Measurements from ENCODE around the genes PRKCA and PSMD12.

GRCh38 chr17:64500430-64501240 lies 3.8 kb upstream of the POLG2 start:
- PRO-cap = no peak
- RAMPAGE, long total RNA, 2 experiments = no peak in any of the 2 experiments

GRCh38 chr17:64619949-64620792 lies 41.9 kb downstream of the SMURF2 start:
- PRO-cap = no peak
- RAMPAGE, long total RNA, 2 experiments = no peak in any of the 2 experiments

DNA sequence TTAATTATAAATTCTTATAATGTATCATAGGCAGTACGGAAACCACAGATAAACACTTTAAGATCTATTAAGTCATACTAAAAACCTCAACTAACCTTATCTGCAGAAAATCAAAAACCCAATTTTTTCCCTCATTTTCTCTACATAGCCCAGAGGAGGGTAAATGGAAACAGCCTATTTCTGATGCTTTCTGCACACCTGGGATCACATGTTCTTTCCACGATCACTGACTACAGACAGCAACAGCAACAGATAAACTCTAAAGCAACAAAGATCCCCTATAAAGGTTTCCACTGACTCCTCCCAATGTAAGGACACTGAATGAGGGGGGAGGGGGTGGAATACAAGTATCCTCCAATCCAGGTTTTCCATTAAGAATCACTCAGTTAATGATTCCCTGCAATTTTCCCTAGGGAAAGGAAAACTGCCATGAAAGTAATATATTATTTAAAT lies 2.0 kb downstream of the SMURF2 start:
- PRO-cap = no peak
- RAMPAGE, long total RNA, 2 experiments = no peak in any of the 2 experiments

- PRO-cap = unidirectional peak, plus-strand start at chr17:64661124
- RAMPAGE, long total RNA, 2 experiments = no peak in any of the 2 experiments
Observed at GRCh38 chr17:64660657-64661758, 1.1 kb downstream of the SMURF2 start.

DNA sequence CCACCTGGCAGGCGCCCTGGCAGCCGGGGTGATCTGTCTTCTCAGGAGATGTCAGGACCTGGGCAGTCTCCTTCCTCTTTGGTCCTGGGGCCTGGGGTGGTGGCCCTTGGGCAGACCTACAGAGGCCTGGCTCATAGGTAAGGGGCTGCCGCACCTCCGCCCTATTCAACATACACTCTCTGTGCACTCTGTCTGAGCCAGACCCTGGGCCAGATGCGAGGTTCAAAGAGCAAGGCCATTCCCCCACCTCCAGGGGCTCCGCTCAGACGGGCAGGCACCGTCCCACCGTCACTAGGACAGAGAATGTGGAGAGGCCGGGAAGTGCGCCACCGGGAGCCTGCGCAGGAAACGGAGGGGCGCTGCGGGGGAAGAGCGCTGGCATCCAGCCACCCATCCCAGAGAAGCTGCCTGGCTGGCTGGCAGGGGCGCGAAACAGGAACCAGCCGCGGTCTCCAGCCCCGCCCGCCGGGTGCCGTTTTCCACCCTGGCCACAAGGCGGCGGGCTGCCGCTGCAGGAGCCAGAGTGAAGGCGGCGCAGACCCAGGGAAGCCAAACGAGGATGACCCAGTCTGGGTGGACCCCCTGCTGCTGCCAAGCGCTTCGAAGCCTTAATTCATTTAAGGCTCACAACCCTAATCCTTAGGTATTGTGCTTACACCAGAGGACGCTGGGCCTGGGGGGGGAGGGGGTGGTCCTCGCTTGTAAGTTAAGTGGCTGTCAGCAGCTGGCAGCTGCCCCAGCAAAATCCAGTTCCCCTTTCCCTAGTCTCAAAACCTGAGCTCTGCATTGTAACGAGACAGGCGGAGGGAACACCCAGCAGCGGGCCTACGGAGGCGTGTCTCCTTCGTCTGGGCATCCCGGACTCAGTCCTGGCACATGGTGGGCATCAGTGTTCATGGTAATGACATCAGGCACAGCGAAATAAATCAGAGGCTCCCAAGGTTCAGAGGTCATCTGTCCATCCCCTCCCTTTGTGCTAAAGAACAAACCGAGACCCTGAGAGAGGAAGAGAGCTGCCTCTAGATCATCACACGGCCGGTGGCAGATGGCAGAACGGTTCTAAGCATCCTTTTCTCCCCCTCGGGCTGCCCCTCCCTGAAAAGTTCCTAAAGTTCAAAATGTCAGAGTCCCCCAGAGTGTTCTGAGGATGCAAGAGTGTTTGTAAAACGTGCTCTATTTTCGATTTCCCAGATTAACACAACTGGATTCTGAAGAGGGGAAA lies 114.8 kb upstream of the SMURF2 start:
- PRO-cap = bidirectional peak, plus-strand start at position 521 of the sequence, minus-strand start at position 293 of the sequence; unidirectional peak, plus-strand start at position 786 of the sequence
- RAMPAGE, long total RNA, 2 experiments = no peak in any of the 2 experiments

DNA sequence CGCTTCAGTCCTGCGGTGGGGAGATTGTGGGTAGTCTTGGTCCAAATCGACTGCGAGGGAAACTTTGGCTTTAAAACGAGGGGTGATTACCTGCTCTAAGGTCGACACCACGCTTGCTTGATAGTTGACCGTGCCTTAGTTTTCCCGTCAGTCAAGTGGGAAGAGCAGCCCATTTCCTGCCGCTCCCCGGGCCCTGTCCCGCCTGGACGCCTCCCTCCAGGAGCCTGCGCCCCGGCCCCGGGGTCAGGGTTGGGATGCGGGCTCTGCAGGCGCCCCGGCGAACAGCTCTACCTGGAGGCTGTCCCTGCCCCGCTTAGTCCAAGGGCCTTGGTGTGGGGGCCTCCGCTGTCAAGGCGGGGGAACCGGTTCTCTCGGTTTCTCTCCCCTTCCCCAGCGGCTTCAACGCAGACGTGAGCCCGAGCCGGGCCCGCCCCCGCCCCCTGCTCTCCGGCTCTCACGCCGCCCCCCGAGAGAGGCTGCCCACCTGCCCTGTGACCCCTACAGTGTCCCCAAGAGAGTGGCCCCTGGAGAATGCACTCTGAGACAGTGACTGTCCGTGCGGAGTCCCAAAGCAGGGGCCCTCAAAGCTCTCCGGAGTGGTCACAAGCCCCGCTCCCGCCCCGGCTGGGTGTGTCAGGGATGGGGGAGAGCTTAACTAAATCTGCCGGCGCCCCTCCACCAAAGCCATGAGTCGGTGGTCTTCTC lies 117.4 kb upstream of the SMURF2 start:
- PRO-cap = no peak
- RAMPAGE, long total RNA, 2 experiments = no peak in any of the 2 experiments

GRCh38 chr17:64789870-64790579 lies 127.9 kb upstream of the SMURF2 start:
- PRO-cap = no peak
- RAMPAGE, long total RNA, 2 experiments = no peak in any of the 2 experiments

DNA sequence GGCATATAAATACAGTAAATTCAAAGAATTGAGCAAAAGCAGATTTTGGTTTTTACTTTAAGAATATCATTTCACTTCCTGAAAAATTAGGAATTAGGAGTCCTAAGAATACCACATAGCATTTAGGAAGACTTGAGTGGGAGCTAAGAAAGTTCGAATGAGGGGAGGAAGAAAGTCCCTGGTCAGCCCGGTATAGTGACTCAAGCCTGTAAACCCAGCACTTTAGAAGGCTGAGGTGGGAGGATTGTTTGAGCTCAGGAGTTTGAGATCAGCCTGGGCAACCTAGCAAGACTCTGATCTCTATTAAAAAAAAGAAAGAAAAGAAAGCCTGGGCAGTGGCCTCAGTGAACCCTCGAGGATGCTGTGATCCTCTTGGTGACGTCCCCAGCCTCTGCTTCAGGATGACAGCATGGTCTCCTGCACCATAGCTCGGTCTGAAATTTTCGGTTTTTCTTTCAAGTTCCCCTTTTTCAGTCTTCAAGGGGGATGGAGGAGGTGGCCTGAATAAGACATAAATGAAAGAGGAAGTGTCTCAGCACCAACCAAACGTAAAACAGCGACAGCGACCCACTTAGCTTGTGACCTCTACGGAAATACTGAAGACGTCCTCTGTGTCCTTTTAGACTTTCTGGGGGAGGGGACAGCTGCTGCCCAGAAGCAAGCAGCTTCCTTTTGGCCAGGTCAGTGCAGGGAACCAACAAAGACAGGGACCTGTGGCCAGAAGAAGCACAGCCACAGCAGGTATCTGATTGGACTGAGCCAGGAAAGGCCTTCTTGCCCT lies 66.5 kb upstream of the LRRC37A3 start:
- PRO-cap = bidirectional peak, plus-strand start at position 622 of the sequence, minus-strand start at position 302 of the sequence
- RAMPAGE, long total RNA, 2 experiments = no peak in any of the 2 experiments

DNA sequence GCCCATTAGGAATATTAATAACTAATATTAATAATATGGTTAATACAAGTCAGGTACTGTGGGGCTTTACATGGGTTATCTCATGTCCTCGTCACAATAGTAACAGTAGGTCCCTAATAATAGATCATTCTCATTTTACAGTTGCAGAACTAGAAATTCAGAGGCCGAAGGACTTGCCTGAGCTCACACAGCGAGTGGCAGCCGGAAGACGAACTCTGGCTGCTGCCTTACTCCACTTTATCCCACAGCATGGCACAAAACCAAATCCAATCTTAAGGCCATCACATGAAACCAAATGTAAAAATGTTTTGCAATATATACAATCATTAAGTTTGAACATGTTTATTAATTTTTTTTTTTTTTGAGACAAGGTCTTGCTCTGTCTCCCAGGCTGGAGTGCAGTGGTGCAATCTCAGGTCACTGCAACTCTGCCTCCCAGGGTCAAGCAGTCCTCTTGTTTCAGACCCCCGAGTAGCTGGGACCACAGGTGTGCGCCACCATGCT lies 13.5 kb downstream of the GNA13 start:
- PRO-cap = no peak
- RAMPAGE, long total RNA, 2 experiments = no peak in any of the 2 experiments

GRCh38 chr17:65455913-65456448 lies 105.5 kb downstream of the AXIN2 start:
- PRO-cap = bidirectional peak, plus-strand start at chr17:65456256, minus-strand start at chr17:65456045
- RAMPAGE, long total RNA, 2 experiments = no peak in any of the 2 experiments

DNA sequence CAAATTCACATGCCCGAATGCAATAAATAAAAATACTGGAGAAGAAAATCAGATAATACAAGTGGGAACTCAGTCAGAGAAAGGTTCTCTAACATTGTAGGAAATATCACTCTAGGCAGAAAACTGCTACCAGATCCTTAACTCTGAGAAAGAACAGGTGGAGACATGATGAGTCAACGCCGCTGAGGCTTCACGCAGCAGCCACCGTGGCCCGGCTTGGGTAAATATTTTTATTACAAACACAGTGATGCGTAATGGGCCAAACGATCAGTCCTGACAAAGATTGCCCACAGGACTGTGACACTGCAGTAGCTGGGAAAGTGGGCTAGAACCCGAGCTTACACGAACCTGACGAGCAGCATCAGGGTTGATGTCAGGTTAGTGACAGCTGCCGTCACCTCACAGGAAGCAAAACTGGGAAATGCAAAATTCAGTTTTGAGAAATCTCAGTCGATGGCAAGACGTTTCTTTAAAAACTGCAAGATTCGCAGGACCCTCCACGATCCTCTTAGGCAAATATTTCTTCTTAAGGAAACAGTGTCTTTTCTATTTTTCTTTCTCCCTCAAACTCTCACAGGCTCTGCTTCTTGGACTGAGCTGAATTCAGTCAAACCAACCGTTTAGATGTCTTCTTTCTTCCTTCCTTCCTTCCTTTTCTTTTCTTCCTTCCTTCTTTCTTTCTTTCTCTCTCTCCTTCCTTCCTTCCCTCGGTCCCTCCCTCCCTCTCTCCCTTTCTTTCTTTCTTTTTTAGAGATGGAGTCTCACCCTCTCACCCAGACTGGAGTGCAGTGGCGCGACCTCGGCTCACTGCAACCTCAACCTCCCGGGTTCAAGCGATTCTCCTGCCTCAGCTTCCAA lies 67.0 kb upstream of the AXIN2 start:
- PRO-cap = no peak
- RAMPAGE, long total RNA, 2 experiments = no peak in any of the 2 experiments

DNA sequence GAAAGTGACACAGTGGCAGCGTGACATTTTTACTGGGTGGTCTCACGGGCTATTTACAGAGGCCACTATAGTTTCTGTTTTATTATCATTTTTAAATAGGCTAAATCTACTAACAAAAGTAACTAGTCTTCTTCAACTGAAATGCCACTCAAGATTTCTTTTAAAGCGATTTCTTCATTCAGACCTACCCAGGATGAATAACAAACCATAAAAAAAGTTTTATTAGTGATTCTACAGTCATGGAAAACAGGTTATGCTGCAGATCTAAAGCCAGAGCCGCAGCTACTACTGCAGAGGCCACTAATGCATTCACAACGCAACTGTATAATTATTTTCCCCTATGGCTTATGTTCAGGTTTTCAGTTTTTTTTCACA lies 136.2 kb upstream of the AXIN2 start:
- PRO-cap = no peak
- RAMPAGE, long total RNA, 2 experiments = no peak in any of the 2 experiments

- PRO-cap = no peak
- RAMPAGE, long total RNA, 2 experiments = no peak in any of the 2 experiments
Observed at GRCh38 chr17:65712406-65712876, 151.0 kb upstream of the AXIN2 start.

- PRO-cap = no peak
- RAMPAGE, long total RNA, 2 experiments = no peak in any of the 2 experiments
Observed at GRCh38 chr17:66171758-66172236, 20.1 kb downstream of the CEP112 start.

DNA sequence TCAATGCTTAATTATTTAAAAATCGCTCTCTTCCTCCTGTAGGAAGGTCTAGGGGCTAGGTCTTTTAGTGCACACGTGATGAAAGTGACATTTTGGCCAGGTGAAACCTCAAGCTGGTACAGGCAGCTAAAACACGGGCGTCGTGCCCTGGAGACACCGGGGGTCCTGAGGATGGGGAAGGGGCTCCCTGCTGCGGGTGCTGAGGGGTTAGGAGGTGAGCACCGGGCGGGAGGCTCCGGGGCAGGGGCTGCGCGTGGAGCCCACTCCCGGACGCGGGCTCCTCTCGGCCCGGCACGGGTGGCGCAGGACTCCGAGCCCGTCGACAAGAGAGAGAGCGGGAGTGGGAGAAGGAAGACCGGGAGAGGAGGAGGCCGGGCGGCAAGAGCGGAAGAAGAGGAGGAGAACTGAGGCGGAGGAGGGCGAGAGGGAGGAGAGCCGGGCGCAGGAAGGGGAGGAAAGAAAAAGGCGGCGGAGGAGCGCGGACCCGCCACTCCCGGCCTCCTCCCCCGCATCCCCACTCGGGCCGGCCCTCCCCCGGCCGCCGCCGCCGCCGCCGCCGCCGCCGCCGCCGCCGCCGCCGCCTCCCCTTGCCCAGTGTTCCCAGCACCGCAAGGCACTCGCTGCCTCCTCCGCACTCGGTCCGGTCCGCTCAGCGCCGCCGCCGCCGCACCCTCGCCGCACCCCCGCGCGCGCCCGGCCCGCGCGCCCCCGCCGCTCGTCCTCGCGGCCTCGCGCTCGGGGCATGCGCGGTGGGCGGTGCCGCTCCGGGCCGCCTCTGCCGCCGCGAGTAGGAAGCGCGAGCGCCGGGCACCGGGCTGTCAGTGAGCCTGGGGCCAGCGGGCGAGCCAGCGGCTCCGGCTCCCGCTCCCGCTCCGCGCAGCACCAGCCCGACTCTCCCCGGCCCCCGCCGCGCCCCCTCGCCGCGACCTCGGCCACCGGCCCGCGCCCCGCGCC lies at the start of gene PRKCA:
PRKCA (plus strand) TSS at position 818 of the 954 bp plus-strand sequence.
- PRO-cap = bidirectional peak, plus-strand start at position 821 of the sequence, minus-strand start at position 691 of the sequence
- RAMPAGE, long total RNA, 2 experiments = no peak in any of the 2 experiments

GRCh38 chr17:66580121-66580875 lies 254.6 kb upstream of the CACNG5 start:
- PRO-cap = unidirectional peak, plus-strand start at chr17:66580534
- RAMPAGE, long total RNA, 2 experiments = no peak in any of the 2 experiments

DNA sequence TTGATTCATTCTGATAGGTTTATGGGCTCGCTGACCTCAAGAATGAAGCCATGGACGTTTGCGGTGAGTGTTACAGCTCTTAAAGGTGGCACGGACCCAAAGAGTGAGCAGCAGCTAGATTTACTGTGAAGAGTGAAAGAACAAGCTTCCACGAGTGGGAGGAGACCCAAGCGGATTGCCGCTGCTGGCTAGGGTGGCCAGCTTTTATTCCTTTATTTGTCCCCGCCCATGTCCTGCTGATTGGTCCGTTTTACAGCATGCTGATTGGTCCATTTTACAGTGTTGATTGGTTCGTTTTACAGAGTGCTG lies 17.5 kb downstream of the CACNG4 start:
- PRO-cap = no peak
- RAMPAGE, long total RNA, 2 experiments = no peak in any of the 2 experiments

DNA sequence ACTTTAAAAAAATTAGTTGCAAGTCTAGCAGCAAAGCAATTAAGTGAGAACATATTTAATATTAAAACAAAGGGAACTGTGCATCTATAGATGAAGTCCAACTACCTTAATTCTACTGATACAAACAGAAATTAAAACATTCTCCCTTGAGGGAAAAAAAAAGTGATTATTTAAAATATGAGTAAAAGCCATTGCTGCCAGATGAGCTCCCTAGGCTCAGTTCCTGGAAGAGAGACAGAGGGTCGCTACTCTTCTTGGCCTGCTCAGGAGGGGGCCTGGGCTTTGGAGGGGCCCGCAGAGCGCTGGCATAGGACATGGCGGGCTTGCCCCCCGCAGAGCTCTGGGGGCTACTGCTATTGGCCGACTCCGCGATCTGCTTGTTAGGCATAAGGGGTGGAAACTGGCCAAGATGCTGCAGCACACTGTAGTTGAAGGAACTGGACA lies 33.8 kb downstream of the CACNG1 start:
- PRO-cap = no peak
- RAMPAGE, long total RNA, 2 experiments = no peak in any of the 2 experiments

DNA sequence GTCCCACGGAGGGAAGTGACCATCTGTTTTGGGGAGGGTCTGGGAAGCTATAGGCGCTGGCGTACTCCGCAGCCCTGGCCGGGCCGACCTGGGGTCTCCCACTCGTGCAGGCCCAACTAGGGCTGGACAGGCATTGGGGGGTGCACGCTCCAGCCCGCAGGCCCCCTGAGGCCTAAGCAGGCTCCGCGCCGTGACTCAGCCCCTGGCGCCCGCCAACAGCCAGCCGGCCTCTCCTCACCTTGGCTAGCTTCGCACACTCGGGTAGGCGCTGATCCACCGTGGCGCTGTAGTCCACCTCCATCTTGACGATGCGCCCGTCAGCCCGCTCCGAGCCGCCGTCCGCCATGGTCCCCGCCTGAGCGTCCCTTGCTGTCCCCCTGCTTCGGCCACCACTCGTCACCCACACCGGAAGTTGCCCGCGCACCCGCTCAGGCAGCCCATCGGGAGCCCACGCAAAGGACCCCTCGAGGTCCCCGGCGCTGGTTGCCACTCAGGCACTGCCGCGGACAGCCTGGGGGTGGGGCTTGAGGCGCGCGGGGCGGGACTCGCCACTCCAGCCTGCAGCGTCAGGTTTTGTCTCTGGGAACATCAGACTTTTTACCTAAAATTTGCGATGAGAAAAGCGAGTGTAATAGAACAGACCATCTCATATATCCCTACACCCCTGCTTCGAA lies at the start of gene PSMD12:
PSMD12 (minus strand) TSS at position 404 of the 674 bp plus-strand sequence.
- PRO-cap = unidirectional peak, minus-strand start at position 124 of the sequence; bidirectional peak, plus-strand start at position 563 of the sequence, minus-strand start at position 404 of the sequence
- RAMPAGE, long total RNA, 2 experiments = start-site peak on the minus strand in 2 of 2 experiments, centred at positions 345 to 365 of the sequence, 1,576 to 1,678 reads per replicate

GRCh38 chr17:67401637-67402207 lies 24.6 kb downstream of the PITPNC1 start:
- PRO-cap = no peak
- RAMPAGE, long total RNA, 2 experiments = no peak in any of the 2 experiments